Right atrium auricular region (tissue), 2 donors: Measurements from ENCODE around the genes PLD6 and NT5M.

- PRO-cap, result no peak
- RAMPAGE, long total RNA, 2 experiments, result no peak in any of the 2 experiments
These were observed 39.8 kb downstream of the CENPV start for GRCh38 chr17:16313348-16313995.

DNA sequence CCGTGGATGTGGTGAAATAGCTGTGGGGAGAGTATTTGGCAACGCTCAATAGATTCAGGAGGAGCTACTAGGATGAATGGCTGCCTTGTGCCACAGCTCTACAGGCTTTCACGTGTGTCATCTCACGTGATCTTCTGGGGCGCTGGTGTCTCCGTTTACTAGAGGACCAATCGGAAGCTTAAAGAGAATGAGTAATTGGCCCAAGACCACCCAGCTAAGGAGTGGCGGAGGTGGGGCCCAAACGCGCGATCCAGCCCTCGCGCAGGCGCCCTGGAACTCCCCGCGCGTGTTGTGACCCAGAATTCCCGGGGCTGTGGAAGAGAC is 23.1 kb downstream of the TRPV2 start:
- PRO-cap, result bidirectional peak, plus-strand start outside the sequence, minus-strand start at position 109 of the sequence
- RAMPAGE, long total RNA, 2 experiments, result no peak in any of the 2 experiments

- PRO-cap, result no peak
- RAMPAGE, long total RNA, 2 experiments, result no peak in any of the 2 experiments
These were observed 28.5 kb downstream of the TRPV2 start for GRCh38 chr17:16443771-16444461.

- PRO-cap, result no peak
- RAMPAGE, long total RNA, 2 experiments, result no peak in any of the 2 experiments
These were observed 20.4 kb downstream of the LRRC75A start for GRCh38 chr17:16471507-16472130.

DNA sequence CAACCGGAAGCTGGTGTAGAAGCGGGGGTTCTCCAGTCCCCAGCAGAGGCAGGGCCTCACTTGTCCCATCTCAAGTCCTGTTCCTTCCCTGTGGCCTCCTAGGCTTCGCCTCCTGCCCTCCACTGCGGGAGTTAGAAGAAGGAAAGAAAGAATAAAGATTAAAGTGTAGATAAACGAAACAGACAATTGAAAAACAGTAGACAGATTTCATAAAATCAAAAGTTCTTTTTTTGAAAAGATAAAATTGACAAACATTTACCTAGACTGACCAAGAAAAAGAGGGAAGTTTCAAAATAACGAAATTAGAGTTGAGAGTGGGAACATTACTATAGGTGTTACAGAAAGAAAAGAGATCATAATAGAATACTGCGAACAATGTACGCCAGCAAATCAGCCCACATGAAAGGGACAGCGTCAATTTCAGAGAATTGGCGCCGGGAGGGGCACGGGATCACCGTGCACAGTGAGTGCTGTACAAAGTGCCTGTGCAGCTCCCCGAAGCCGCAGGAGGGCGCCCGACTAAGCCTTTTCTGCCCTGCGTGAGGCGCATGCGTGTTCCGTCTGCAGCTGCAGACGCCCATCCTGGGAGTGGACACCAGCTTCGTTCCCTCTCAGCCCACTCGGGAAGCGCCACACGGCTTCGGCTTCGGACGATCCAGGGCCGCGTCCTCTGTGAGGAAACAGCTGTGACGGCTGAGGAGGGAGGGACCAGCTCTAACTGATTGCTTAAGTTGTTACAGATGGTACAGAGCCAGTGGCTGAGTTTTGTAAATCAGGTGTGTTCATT is 15.1 kb upstream of the ZNF287 start:
- PRO-cap, result bidirectional peak, plus-strand start at position 570 of the sequence, minus-strand start at position 645 of the sequence
- RAMPAGE, long total RNA, 2 experiments, result no peak in any of the 2 experiments

DNA sequence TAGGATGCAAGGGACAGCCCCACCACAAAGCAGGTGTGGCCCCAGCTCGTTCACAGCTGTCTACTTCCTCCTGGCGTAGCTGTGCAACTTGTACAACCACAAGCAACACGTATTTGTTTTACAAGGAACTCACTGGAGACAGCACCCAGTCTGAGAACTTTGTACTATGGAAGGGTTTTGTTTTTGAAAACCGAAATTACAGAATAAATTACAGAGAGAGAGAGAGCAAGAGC is 17.4 kb upstream of the TNFRSF13B start:
- PRO-cap, result no peak
- RAMPAGE, long total RNA, 2 experiments, result no peak in any of the 2 experiments

GRCh38 chr17:17036427-17036892 is 5.8 kb upstream of the MPRIP start:
- PRO-cap, result bidirectional peak, plus-strand start at chr17:17036759, minus-strand start at chr17:17036487
- RAMPAGE, long total RNA, 2 experiments, result no peak in any of the 2 experiments

DNA sequence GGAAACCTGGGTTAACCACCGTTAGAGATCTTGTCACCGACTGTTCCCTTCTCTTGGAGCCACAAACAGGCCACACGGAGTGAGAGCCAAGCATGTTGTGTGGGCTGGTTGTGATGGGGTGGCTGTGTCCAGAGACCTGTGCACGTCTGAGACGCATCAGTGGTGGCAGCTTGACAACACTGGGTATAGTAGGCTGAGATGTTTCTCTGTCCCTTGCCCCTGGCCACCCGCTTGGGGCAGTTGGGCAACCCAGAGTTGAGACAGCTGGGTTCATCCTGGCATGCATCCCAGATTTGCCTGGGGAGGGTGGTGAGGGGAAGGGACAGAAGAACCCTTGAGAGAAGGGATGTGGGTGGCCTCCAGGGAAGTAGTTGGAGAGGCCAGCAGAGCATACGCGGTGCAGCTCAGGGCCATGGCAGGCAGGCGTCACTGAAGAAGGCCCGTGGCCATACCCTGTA is 21.5 kb downstream of the MPRIP start:
- PRO-cap, result no peak
- RAMPAGE, long total RNA, 2 experiments, result no peak in any of the 2 experiments

DNA sequence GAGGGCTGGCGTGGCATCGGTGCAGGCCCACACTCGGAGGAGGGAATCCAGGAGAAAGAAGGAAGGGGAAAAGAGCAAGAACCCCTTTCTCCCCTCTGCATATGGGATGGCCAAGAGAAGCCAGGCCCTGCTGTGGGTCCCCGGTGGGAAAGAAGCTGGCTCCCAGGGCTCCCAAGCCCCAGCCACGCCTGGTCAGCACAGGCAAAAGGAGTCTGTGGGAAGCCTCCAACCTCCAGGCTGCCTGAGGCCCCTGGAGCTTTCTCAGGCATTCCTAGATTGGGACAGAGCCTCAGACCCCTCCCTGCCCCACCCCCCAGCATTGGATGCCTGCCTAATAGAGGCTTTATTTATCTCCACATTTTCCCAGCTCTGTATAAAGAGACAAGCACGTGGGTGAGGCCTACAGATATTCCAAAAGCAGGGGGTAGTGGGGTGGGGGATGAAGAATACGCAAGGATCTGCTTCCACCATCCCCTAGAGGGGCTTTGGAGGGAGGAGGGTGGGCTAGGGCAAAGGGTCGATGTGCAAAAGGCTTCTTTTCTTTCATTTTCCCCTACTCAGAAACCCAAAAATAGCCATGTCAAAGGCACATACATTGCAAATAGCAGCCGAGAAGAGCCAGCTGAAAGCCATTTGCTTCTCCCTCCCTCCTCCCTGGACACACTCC is 56.4 kb downstream of the MPRIP start:
- PRO-cap, result no peak
- RAMPAGE, long total RNA, 2 experiments, result no peak in any of the 2 experiments

DNA sequence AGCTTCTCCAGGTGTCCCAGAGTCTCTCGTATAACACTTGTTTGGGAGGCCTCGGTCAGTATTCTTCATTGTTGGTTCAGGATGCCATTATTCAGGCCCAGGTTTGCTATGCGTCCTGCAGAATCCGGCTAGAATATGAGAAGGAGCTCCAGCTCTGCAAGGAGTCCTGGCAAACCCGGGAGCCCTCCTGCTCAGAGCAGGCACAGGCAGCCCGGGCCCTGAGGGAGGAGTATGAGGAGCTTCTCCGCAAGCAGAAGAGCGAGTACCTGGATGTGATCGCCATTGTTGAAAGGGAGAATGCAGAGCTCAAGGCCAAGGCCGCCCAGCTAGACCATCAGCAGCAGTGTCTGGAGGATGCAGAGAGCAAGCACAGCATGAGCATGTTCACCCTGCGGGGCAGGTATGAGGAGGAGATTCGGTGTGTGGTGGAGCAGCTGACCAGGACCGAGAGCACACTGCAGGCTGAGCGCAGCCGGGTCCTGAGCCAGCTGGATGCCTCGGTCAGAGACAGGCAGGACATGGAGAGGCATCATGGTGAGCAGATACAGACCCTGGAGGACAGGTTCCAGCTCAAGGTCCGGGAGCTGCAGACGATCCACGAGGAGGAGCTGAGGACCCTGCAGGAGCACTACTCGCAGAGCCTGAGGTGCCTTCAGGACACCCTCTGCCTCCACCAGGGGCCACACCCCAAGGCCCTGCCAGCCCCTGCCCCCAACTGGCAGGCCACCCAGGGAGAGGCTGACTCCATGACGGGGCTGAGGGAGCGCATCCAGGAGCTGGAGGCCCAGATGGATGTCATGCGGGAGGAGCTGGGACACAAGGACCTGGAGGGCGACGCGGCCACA is 38.9 kb downstream of the PLD6 start:
- PRO-cap, result no peak
- RAMPAGE, long total RNA, 2 experiments, result no peak in any of the 2 experiments

- PRO-cap, result no peak
- RAMPAGE, long total RNA, 2 experiments, result no peak in any of the 2 experiments
These were observed 32.3 kb downstream of the PLD6 start for GRCh38 chr17:17173838-17174185.

- PRO-cap, result unidirectional peak, minus-strand start at chr17:17206333
- RAMPAGE, long total RNA, 2 experiments, result no peak in any of the 2 experiments
These were observed at the start of gene PLD6 for GRCh38 chr17:17206060-17207162. Gene PLD6 (minus strand): TSS chr17:17206333.

DNA sequence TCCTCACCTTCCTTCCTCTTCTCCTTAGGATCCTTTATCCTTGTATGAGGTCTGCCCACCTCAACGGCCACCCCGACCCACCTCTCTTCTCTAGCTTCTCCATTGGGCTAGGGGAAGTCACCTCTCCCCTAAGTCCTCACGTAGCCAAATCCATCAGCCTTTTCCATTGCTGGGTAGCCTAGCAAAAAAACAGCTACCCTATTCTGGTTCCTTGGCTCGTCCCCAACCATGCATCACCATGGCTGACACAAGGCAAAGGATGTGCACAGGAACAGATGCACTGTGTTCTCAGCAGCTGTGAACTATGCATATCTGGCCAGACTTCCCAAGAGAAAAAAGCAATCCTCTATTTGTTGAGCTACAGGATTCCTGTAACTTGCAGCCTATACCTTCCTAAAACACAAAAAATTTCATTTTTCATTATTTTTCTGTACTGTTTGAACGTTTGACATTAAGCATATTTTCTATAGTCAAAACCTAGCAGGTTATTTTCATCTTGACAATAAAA is 22.0 kb downstream of the COPS3 start:
- PRO-cap, result no peak
- RAMPAGE, long total RNA, 2 experiments, result no peak in any of the 2 experiments

GRCh38 chr17:17272903-17273211 is 8.2 kb downstream of the COPS3 start:
- PRO-cap, result no peak
- RAMPAGE, long total RNA, 2 experiments, result no peak in any of the 2 experiments

DNA sequence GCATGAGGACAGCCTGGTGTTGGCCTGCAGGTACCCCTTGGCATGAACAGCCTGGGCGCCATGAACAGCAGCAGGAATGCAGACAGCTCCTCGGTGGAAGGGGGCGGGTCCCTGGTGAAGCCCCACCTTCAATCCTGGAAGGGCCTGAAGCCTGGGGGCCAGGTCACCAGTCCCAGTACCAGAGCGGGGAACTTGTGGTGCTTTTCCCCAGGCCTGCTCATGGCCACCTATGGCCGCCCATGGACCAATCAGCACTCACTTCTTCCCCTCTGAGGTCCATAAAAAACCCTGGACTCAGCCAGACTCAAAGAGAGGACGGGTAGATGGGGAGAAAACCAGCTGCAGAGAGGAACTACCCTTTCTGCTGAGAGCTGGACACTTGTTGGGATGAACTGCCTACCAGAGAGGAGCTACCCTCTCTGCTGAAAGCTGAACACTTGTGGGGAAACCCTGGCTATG is 2.0 kb upstream of the NT5M start:
- PRO-cap, result no peak
- RAMPAGE, long total RNA, 2 experiments, result no peak in any of the 2 experiments

DNA sequence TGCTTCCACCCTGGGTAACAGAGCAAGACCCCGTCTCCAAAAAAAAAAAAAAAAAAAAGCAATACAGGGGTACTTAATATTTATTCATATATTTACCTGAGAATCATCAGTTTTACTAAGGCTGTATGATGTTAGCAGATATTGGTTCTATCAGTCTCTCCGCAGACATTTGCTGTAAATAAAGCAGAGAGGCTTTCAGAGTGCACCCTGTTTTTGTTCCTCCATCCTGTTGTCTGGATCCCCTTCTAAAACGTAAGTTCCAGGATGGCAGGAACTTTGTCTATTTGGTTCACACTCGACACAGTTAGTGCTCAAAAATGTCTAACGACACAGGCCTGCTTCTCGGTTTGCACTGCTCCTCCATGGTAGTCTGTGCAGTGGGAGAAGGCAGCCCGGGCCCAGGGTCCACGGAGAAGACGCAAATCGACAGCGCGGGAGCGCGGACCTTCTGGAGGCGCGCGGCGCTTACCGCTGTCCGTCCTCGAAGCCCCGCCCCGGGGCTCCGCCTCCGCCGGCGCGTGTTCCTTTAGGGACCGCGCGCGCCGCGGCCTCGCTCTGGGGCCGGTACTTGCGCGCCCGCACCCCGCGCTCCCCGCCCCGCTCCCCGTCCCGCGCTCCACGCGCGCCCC is at the start of gene NT5M:
Gene NT5M (plus strand): TSS at position 553 of the 629 bp plus-strand sequence.
- PRO-cap, result bidirectional peak, plus-strand start at position 529 of the sequence, minus-strand start at position 488 of the sequence
- RAMPAGE, long total RNA, 2 experiments, result no peak in any of the 2 experiments

- PRO-cap, result no peak
- RAMPAGE, long total RNA, 2 experiments, result no peak in any of the 2 experiments
These were observed 83.0 kb downstream of the NT5M start for GRCh38 chr17:17386075-17386574.

- PRO-cap, result no peak
- RAMPAGE, long total RNA, 2 experiments, result no peak in any of the 2 experiments
These were observed 73.1 kb upstream of the MED9 start for GRCh38 chr17:17403491-17404324.

DNA sequence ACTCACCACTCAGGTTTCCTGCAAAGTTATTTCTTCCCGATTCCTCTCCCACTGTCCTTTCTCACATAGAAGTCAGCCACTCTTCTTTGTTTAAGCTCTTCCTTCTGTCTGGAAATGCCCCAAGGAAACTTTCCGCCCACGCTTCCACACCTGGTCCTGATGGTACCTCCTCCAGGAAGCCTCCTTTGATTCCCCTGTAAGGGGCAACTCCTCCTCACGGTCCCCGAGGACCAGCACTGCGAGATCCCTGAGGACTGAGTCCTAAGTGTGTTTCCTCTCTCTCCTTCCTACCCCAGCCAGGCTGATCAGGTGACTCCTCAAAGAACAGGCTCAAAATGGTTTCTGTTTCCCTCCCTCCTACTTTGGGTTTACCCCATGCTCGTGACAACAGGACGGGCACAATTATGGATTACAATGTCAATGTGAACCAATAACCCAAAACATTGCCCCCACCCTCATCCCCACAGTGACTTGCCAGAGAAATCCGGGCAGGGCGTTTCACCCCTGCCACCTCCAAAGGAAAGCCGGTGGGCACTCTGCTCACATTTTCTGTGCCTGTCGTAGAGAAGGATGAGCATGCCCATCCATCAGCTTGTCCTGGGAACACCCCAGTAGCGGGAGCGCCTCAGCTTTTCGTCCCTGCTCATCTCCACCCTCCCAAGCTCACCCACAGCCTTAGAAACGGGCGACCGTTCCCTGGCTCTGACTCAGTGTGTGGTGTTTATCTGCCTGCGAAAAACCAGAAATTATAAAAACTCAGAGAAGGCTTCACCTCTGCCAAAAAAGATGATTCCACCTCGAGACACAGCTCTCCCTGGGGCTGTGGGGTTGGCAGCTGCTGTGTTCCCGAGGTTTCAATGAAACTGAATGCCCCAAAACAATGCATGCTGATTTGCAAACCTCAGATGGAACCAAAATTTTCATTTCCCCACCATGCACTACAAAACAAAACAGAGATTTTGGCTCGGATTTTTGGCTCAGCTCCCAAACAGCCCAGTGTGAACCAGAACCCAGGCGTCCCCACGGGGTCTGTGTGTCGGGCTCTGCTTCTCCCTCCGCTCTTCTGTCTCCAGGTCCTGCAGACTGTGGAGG is 62.7 kb upstream of the MED9 start:
- PRO-cap, result bidirectional peak, plus-strand start at position 780 of the sequence, minus-strand start at position 719 of the sequence
- RAMPAGE, long total RNA, 2 experiments, result no peak in any of the 2 experiments

DNA sequence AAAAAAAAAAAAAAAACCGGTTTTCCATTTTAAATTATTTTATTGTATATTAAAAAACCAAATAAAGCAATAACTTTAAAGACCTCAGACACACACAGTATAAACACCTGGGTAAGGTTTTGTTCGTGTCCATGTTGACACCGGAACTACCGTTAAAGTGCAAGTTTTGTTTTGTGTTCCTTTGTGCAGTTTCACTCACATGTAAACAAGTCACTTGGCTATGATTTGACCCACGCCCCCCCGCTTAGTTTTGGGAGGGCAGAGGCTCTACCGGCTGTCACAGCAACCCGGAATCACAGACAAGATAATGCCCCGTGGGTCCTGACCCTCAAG is 1.8 kb downstream of the RASD1 start:
- PRO-cap, result no peak
- RAMPAGE, long total RNA, 2 experiments, result no peak in any of the 2 experiments